Amniotic epithelial cell (primary cell): ENCODE results near the gene TCF15.

DNA sequence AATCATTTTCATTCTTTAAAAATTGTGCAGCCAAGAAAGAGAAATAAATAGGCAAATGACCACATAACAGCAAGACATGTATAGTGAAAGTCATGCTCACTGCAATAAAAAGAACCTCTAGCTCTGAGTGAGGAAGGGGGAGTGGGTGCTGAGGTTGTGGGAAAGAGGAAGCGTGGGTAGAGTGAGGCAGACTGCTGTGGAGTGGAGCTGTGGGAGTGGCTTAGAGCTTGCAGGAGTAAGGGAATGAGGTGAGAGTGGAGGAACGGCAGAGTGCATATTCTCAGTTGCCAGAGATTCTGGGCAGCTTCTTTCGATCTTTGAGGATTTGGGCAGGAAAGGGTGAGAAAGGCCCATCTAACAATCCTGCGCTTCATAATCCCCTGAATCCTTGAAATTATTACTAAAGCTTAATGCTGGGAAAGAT lies 10.5 kb downstream of the DEFB129 start:
- RRBS = no CpG with 5 or more reads among the region's 4 CpGs

GRCh38 chr20:327731-328137 lies 2.4 kb downstream of the SOX12 start:
- RRBS = no CpG with 5 or more reads among the region's 9 CpGs

GRCh38 chr20:437357-437689 lies 25.0 kb downstream of the TBC1D20 start:
- RRBS = no CpG with 5 or more reads among the region's 5 CpGs

DNA sequence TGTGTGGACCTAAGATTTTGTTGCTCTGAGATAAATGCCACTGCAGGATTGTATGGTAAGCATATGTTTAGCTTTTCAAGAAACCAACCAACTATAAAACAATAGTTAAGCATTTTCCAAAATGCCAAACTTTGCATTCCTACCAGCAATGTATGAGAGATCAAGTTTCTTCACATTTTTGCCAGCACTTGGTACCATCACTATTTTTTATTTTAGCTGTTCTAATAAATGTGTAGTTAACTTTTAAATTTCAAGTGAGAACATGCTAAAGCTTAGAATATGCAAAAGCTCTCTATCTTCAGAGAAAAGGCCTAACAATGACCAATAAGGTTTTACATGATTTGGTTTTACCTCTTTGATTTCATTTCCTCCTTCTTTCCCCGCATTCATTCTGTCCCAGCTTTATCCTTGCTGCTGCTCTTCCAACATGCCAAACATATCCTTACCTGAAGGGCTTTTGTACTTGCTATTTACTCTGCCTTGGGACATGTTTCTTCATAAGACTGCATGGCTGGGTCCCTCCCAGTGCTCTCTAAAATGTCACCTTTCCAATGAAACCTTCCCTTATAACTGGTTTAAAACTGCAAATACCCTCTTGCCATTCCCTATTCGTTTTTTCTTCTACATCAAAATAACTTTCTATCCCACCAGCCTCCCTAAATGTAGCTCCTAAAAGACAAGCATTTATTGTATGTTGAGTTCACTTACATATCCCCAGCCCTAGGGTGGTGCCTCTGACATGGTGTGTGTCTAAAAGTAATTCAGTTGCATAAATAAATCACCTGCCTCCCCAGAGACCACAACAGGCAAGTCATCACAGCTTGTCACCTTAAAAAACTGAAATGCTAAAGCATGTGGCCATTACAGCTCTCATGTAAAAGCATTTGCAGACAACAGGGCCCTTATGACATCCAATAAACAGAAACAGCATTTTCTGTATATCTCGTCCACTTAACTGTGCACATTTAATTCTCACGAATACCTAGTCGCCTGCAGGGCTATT lies 32.3 kb upstream of the TBC1D20 start:
- RRBS = no CpG with 5 or more reads among the region's 5 CpGs

DNA sequence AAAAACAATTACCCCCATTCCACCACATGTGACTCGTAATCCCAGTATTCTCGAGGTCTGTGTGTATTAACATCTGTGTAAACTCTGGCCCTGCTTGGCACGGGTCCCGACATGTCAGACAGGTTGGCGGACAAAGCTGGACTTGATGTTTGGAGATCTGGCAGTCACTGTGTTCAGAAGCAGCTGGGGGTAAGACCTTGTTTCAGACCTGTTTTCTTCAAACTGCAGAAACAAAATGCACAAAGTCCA lies 35.2 kb downstream of the CSNK2A1 start:
- RRBS = no CpG with 5 or more reads among the region's 5 CpGs

DNA sequence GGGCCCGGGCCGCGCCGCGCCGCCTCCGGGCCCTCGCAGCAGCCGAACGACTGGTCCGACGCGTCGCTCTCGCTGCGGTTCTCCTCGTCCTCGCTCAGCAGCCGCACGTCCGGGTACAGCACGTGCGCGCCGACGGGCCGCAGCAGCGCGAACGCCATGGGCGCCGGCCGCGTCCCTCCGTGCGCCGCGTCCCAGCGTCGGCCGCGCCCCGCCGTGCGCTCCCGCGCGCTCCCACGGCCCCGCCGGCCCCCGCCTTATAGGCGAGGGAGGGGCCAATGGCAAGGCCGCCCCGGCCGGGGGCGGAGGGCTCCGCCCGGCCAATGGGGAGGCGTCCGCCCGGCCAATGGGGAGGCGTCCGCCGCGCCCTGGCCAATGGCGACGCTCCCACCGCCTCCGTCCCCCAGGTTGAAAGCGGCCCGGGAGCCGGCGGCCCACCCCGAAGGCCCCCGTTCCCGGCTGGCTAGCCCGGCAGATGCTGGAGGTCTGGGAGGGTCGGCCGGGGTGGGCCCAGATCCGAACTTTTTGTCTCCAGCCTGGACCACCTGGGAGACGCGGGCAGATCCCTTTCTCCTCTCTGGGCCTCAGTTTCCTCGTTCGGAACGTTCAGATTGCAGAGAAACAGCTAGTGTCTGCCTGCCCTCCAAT lies at the start of gene TCF15:
Gene TCF15 (minus strand): TSS at position 230 of the 645 bp plus-strand sequence.
- RRBS = 4% methylated on average over 52 of the region's 86 CpGs

DNA sequence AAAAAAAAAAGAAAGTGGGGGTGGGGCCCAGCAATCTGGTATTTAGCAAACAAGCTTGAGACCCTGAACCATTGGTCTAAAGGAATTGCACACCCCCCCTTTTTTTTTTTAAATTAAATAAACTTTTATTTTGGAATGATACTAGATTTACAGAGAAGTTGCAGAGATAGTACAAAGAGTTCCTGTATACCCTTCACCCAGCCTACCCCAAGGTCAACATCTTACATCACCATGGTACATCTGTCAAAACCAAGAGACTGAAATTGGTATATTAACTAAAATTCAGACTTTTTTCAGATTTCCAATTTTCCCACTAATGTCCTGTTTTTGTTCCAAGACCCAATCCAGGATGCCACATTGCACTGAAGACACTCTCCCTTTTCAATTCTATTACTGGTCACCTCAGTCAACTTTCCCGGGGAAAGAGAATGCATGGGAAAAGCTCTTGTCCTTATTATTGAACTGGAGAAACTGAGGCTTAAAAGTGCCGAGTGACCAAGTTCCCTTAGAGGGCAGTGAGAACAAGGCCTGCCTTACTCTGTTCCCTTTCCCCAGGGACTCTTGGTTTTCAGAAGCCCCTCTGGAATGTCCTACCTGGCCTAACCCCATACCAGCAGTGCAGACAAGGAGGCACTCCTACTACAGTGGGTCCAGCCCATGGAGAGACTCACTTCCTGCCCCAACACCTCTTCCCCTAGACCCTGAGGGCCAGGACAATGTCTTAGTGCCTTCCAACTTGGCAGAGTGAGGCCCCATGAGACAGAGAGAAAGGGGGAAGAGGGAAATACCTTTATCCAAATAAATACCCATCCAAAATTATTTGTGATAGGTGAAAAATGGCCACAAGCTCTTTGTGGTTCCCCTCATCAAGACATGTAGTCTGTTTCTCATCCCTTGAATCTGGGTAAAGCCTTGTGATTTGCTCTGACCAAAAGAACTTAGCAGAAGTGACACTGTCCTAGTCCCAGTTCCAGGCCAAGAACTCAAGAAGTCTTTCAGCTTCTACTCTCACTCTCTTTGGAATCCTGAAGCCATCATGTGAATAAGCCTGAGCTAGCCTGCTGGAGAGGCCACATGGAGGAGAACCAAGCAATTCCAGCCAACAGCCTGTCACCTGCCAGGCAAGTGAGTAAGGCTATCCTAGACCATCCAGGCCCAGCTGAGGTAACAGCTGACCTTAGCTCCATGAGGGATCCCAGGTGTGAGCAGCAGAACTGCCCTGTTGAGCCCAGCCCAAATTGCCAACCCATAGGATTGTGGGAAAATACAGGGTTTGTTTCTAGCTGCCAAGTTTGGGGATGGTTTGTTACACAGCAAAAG lies 6.0 kb downstream of the SRXN1 start:
- RRBS = no CpG with 5 or more reads among the region's 2 CpGs

- RRBS = no CpG with 5 or more reads among the region's 7 CpGs
These were observed 3.5 kb upstream of the SLC52A3 start for GRCh38 chr20:771620-772337.

- RRBS = no CpG with 5 or more reads among the region's 3 CpGs
These were observed 10.6 kb downstream of the ANGPT4 start for GRCh38 chr20:905408-905993.

GRCh38 chr20:1134904-1135300 lies 16.5 kb downstream of the PSMF1 start:
- RRBS = 82% methylated on average over 2 of the region's 15 CpGs

DNA sequence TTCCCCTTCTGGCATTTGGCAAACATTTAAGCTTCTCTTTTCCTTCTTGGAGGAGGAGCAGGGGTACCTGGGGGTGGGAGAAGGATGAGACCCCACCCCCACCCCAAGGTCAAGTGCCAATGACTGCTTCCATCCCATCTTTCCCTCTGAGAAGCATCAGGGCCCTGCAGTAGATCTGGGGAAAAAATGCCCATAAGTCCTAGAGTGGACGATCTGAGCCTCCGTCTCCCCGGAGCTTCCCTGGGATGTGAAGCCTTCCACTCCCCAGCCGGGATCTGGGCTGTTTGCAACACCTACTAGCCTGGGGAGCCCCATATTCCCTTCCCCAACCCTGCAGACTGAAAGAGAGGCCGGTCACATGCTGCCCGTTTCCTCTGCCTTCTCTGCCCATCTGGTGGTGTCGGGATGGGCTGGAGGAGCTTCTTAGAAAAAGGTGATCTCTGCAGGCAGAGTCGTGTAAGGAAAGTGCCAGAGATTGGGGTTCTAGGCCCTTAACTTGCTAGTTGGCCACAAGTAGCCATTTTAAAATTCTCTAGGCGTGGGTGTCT lies 1.0 kb downstream of the SNPH start:
- RRBS = 17% methylated on average over 2 of the region's 9 CpGs

DNA sequence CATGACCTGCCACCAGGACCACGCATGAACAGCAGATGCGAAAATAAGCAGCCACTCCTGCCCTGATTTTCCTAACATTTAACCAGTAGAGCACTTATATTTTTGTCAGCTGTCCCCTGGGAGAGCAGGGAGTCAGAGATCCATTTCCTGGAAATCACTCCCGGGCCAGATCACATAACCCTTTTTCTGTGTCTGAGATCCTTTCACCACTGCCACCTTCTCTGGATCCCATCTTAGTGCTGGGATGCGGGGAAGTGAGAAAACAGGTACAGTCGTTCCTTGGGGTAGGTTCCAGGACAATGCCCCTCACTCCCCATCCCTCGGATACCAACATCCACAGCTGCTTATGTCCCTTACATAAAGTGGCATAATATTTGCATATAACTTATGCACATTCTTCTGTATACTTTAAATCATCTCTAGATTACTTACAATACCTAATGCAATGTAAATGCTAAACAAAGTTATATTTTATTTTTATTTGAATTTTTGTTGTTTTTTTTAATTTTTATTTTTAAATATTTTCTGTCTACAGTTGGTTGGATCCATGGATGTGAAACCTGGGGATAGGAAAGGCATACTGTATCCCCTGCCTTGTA lies 5.5 kb downstream of the SDCBP2 start:
- RRBS = no CpG with 5 or more reads among the region's 6 CpGs

DNA sequence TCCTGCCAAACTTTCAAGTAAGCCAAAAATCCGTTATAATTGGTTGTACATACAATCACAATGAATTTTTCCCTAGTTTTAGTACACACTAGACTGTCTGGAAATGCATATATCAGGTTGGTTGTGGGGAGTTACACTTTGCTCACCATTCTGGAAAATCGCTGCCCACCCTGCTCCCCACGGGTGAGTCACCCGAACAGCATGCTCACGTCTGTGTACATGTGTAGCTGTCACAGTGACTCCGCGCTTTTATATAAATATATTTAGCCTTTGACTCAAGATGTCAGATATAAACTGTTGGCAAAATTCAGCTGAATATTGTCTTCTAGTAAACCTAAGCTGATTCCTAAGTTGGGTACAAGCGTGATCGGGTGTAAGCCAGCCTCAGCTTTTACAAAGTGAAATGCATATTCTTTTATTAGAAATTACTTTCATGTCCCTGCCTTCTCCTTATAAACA lies 4.4 kb downstream of the SDCBP2 start:
- RRBS = no CpG with 5 or more reads among the region's 9 CpGs

DNA sequence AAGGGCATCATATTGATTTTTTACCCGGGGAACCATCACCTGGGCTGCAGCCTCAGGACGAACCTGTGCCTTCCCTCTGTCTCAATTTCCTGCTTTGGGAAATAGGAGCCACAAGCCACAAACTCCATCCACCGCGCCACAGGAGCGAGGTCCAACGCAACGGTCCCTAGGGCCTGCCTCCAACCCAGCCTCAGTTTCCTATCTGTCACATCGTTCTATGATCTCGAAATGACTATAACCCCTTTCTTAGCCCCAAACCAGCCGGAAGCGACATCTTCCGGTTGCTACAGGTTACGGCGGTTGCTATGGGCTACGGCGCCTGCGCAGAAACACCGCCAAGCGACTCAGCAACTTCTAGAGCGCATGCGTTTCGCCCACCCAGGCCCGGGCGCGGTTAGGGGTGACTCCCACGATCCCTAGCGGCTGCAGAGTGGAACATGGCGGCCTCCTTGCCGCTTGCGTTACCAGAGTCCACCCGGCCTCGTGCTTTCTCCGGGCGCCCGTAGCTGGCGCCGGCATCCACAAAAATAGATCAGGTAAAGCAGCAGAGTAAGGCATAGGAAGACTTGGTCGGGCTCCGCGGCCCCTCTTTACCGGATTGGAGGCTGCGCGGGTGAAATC lies 3.8 kb downstream of the SDCBP2 start:
- RRBS = 4% methylated on average over 12 of the region's 43 CpGs

GRCh38 chr20:1327737-1328987 lies 777 bp downstream of the SDCBP2 start:
- RRBS = no CpG with 5 or more reads among the region's 11 CpGs

- RRBS = no CpG with 5 or more reads among the region's 3 CpGs
These were observed 8.5 kb upstream of the FKBP1A start for GRCh38 chr20:1401477-1401676.

- RRBS = no CpG with 5 or more reads among the region's 4 CpGs
These were observed 2.4 kb upstream of the SIRPB2 start for GRCh38 chr20:1493570-1493980.

- RRBS = no CpG with 5 or more reads among the region's 5 CpGs
These were observed 78.9 kb upstream of the SIRPA start for GRCh38 chr20:1816195-1816737.

DNA sequence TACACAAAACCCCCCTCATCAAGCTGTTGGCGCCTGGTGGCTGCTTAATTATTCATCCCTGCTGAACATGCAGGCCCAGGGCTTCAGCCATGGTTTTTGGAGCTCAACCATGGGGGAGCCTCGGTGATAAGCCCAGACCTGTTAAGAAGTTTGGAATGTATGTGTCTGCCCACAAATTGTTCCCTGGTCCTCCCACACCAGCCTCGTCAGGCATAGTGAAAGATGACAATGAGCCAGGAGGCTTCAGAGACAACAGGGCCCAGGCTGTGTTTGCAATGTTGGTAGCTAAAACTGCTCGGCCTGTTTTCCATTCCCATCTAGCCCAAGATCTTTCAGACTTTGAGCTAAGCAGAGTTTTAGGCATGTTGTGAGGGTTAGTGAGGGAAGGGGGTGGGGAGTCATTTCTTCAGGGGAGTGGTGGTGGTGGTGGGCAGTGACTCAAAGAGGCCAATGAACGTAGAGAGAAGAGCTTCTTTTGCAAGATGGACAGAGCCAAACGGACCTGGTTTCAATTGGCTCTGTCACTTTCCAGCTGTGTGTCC lies 34.7 kb upstream of the SIRPA start:
- RRBS = no CpG with 5 or more reads among the region's 6 CpGs

GRCh38 chr20:1880785-1880999 lies 14.5 kb upstream of the SIRPA start:
- RRBS = no CpG with 5 or more reads among the region's 1 CpG